AG08470 (cell line): ENCODE data around the genes SLC25A41 and TNFSF14.

DNA sequence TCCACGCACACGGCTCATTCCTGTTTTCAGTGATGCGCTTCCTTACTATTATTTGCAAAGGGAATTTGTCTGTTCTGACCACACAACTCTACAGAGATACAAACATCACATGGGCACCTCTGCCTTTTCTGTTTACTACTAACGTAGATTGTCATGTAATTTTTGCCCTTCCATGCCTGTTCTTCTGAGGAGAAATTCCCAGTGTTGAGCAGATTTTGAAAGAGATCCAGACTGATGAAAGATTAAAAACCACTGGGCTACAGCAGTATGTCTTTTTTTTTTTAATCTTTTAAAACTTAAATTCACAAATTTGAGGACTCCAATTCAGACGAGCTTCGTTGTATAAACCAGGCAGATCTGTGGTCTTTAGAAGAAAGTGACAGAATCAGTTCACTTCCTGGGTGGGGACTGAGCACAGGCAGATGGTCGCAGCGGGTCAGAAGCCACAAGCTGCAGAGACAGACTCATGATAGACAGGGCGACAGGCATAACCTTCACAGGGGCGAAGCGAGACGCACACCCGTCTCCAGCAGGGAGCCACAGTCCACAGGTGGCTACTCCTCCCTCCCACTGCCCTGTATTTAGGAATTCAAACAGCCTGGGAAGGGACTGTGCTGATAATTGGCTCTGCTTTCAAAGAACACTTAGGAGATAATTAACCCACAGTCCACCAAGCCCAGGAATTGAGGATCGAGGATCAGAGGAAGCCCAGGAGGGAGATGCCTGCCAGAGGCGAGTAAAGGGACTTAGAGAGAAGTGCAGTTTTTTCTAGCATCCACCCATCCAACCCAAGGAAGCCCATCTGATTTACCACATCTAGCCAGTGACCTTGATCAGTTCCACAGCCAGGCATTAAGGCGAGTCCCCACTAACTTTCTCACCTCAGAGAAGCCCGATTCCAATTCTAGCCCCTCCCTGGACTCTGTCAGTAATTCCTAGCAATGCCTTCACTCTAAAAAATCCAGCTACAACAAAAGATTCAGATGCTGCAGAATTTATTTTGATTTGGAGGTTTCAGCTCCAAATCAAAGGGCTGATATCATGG is 23.3 kb downstream of the RFX2 start:
- RRBS, result no CpG with 5 or more reads among the region's 17 CpGs

GRCh38 chr19:6092102-6092991 is 18.0 kb downstream of the RFX2 start:
- RRBS, result no CpG with 5 or more reads among the region's 31 CpGs

DNA sequence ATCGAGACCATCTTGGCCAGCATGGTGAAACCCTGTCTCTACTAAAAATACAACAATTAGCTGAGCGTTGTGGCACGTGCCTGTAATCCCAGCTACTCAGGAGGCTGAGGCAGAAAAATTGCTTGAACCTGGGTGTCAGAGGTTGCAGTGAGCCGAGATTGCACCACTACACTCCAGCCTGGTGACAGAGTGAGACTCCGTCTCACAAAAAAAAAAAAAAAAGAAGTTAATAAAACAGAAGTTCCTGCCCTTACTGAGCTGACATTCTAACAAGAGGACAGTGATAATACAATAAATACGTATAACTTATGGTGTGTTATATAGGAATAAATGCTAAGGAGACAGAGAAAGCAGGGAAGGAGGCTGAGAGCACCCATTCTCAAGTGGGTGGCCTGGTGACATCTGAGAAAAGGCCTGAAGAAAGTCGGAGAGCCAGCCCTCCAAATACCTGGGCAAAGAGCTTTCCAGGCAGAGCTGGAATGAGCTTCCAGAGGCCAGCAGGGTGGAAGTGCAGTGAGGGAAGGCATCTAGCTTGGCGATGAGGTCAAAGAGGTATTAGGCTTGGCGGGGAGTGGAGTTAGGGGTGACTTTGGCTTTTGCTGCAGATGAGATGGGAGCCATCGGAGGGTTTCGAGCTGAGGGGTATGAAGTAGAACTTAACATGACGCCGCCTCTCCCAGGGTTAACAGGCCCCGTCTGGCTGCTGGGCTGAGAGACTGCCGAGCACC is 5.2 kb downstream of the RFX2 start:
- RRBS, result no CpG with 5 or more reads among the region's 15 CpGs

- RRBS, result 41% methylated on average over 6 of the region's 21 CpGs
Measured at GRCh38 chr19:6239181-6239746, 40.5 kb downstream of the MLLT1 start.

DNA sequence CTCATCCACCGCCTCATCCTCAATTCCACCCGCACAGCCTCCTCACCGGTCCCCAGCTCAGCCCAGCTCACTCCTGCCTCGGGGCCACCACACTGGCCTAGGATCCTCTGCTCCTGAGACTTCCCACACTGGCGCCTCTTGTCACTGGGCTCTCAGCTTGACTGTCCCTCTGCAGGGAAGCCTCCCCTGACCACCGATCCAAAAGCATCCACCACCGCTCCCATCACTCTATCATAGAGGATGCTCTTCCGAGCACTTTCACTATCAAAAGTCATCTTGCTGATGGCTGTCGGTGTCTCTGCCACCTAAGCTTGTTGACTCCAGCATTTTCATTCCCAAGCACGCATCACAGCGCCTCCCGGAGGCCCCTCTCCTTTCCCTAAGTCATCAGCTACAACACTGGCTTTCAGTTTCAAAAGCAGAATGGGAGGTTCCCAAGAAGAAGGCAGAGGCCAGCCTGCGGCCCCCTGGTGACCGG is 8.8 kb downstream of the MLLT1 start:
- RRBS, result 25% methylated on average over 2 of the region's 14 CpGs

GRCh38 chr19:6278816-6279461 is 836 bp downstream of the MLLT1 start:
- RRBS, result 3% methylated on average over 10 of the region's 20 CpGs

DNA sequence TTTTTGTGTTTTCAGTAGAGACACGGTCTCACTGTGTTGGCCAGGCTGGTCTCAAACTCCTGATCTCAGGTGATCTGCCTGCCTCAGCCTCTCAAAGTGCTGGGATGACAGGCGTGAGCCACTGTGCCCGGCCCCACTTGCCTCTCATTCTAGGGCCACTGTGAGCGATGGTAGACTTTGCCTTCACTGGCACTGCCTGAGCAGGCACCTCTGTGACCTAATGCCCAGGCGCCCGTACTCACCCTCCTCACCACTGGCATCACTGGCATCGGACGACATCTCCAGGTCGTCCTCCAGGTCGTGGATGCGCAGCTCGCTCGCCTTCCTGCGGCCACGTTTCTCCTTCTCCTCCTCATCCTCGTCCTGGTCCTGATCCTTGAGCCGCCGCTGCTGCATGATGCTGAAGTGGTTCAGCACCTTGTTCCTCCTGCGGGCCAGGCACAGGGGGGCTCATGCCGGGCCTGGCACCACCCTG is 7.4 kb upstream of the PSPN start:
- RRBS, result 82% methylated on average over 1 of the region's 20 CpGs

DNA sequence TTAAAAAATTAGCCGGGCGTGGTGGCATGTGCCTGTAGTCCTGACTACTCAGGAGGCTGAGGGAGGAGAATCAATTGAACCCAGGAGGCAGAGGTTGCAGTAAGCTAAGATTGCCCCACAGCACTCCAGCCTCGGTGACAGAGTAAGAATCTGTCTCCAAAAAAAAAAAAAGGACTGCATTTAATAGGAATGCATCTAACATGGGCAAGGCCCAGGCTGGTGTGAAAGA is 8.5 kb upstream of the PSPN start:
- RRBS, result no CpG with 5 or more reads among the region's 3 CpGs

DNA sequence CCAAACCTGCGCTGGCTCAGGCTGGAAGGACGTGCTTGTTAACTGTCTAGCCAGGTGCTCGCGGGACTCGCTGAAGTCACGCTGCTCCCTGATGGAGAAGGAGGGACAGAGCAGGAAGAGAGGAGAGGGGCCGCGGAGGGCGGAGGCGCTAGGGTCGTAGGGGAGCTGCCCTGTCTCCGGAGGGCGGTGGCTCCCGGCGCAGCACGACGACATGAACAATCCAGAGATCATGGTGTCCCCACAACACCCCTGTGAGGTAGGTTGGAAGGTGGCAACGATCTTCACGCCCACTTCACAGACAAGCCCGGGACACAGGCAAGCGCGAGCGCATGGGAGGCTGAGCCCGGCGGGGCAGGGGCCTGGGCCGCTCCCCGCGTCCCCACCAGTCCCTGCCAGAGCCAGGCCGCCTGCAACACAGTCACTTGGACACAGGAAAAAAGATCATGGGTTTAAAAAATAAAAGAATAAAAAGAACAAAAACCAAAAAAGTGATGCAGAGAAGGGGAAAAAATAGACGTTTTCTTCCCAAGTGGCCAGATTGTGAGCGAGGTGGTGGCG is 10.3 kb downstream of the KHSRP start:
- RRBS, result 84% methylated on average over 15 of the region's 32 CpGs

- RRBS, result 2% methylated on average over 1 of the region's 20 CpGs
Measured at GRCh38 chr19:6423363-6424168, 1.0 kb downstream of the KHSRP start.

DNA sequence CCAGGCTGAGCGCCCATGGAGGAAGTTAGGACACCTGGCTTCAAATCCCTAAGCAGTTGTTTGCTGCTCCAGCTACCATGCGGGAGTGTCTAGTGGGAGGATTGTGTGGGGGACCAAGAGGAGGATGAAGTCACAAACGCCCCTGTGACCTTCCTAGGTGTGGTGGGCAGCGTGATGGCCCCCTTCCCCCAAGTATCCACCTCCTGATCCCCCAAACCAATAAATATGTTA is at the start of gene SLC25A41:
Gene SLC25A41 (minus strand): TSS at position 87 of the 231 bp plus-strand sequence.
- RRBS, result no CpG with 5 or more reads among the region's 4 CpGs

GRCh38 chr19:6475960-6477140 is 5.2 kb downstream of the DENND1C start:
- RRBS, result 15% methylated on average over 7 of the region's 58 CpGs

DNA sequence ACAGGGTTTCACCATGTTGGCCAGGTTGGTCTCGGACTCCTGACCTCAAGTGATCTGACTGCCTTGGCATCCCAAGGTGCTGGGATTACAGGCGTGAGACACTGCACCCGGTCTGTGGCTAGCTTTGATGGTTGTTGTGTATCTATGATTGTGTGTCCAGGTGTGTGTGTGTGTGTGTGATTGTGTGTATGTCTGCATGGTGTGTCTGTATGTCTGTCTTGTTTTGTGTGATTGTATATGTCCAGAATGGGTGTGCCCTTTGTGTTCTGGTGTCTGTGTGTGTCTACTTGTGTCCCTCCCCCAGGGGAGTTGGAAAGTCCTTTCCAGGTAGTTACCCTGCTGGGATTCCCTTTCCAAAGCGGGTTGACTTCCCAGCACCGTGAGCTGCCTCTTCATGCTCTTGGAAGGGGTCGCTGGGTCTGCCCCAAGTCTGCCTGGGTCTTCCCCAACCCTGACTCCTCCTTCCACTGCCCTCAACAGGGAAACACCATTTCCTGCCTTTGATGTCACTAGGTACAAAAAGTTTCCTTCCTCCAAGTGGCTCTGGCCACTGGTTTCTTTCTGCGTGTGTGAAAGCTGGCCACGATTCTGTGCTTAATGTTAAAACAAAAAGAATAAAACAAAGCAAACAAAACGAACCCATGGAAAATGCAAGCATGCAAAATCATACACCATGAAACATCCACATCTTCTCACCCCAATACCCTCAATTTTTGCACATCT is 12.9 kb upstream of the TNFSF9 start:
- RRBS, result no CpG with 5 or more reads among the region's 9 CpGs

- RRBS, result no CpG with 5 or more reads among the region's 15 CpGs
Measured at GRCh38 chr19:6535790-6536812, 5.3 kb downstream of the TNFSF9 start.

- RRBS, result no CpG with 5 or more reads among the region's 22 CpGs
Measured at GRCh38 chr19:6669950-6670534, at the start of gene TNFSF14. Gene TNFSF14, minus strand, starts transcription at chr19:6670160.

GRCh38 chr19:6677610-6678878 is 8.1 kb upstream of the TNFSF14 start:
- RRBS, result no CpG with 5 or more reads among the region's 41 CpGs

- RRBS, result 100% methylated on average over 1 of the region's 20 CpGs
Measured at GRCh38 chr19:6712152-6713038, 8.1 kb downstream of the C3 start.

- RRBS, result 57% methylated on average over 10 of the region's 29 CpGs
Measured at GRCh38 chr19:6717665-6718846, 2.4 kb downstream of the C3 start.

- RRBS, result no CpG with 5 or more reads among the region's 6 CpGs
Measured at GRCh38 chr19:6725434-6725935, 5.0 kb upstream of the C3 start.

DNA sequence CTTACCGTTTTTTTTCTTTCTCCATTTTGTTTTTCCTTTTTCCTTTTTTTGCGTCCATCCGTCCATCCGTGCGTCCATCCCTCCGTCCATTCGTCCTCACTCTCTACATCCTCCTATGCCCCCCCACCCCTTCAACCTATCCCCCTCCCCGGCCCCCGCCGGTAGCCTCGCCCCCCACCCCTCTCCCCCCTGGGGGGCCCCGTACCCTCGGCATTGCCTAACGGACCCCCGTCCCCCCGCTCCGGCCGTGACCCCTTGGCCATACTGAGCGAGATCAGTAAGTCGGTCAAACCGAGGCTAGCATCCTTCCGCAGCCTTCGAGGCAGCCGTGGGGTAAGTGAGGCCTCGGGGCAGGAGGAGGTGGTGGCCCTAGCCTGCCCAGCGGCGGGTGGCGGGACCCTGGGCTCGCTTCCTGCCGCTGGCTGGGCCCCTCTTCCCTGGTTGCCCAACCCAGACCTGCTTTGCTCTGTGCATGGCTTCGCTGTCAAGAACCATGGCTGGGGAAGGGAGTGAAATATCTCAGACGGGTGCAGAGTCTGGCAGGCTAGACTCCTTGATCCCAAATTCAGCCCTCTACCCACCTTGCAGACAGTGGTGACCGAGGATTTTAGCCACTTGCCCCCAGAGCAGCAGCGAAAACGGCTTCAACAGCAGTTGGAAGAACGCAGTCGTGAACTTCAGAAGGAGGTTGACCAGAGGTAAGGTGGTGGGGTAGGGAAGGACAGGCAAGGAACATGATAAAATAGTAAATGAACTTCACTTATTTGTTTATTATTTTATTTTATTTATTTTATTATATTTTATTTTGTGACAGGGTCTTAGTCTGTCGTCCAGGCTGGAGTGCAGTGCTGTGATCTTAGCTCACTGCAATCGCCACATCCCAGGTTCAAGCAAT is 6.6 kb downstream of the TRIP10 start:
- RRBS, result 91% methylated on average over 7 of the region's 39 CpGs